ENCODE measurements around the gene CNTN6.

GRCh38 chr3:297459-297985 lies 101.0 kb downstream of the CHL1 start:
- RAMPAGE, long total RNA, result no peak
- RRBS, result no CpG with 5 or more reads among the region's 3 CpGs

GRCh38 chr3:1092355-1093331 lies at the start of gene CNTN6:
CNTN6 (plus strand) TSS chr3:1093024.
- RAMPAGE, long total RNA, result no peak
- RRBS, result no CpG with 5 or more reads among the region's 8 CpGs

DNA sequence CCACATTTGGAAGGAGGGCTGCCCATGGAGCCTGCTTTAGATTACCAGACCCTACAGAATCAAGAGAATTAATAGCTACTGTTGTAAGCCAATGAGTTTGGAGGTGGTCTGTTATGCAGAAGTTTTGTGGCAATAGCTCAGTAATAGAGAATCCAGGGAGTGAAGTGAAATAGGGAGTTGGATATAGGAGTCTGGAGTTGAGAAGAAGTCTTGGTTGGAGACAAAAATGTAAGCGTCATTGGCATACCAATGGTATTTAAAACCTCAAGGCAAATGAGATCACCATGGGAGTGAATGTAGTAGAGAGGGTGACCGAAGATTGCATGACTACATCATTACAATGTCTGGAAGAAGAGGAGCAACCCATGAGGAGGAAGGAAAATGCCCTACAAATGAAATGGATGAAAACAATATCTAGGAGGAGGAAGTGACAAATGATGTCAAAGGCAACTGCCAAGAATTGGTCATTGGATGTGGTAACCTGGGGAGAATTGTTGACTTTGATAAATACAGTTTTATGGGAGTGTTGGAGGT lies 54.4 kb downstream of the CNTN4 start:
- RAMPAGE, long total RNA, result no peak
- RRBS, result no CpG with 5 or more reads among the region's 2 CpGs

GRCh38 chr3:2861190-2861482 lies 249.0 kb downstream of the IL5RA start:
- RAMPAGE, long total RNA, result no peak
- RRBS, result no CpG with 5 or more reads among the region's 1 CpG

- RAMPAGE, long total RNA, result no peak
- RRBS, result no CpG with 5 or more reads among the region's 7 CpGs
Observed at GRCh38 chr3:3128852-3129408, 2.2 kb downstream of the TRNT1 start.

- RAMPAGE, long total RNA, result no peak
- RRBS, result no CpG with 5 or more reads among the region's 9 CpGs
Observed at GRCh38 chr3:3157498-3158060, 21.9 kb downstream of the CRBN start.

DNA sequence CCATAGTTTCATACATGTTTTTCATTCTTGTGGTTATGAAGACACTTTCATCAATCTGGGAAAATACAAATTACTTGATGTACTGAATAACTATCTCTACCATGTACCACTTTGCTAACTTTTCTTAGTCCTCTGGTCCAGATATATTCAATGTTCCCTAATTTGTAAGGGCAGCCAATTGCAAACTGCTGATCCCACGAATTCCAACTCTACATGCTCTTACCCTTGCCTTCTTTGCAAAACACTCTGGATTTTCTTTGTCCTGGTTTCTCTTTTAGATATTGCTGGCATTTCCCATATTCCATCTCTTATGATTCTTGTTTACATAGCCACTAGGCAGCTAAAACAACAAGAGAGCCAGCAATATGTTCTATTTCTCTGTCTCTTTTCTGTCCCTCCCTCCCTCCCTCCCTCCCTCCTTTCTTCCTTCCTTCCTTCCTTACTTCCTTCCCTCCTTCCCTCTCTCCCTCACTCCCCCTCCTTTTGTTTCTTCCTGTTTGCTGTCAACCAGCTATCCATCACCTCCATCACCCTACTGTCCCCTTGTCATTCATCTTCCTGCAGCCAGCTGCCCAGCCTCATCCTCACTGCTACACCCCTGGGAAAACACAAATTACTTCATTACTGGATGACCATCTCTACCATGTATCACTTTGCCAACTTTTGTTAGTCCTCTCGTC lies 33.8 kb downstream of the SETMAR start:
- RAMPAGE, long total RNA, result no peak
- RRBS, result no CpG with 5 or more reads among the region's 2 CpGs

DNA sequence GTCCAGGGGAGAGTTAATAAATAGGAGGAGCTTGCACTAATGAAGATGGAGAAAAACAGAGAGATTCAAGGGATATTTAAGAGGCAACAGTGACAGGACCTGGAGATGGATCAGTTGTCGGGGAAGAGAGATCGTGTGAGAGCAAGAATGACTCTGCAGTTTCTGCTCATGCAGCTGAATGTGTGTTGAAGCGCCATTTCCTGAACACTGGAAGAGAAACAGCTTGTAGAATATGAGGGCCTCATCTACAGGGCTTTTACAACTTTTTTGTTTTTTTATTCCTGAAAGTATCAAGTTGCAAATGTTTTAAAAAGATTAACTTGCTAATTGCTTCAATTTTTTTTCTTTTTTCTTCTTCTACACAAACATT lies 37.4 kb downstream of the SETMAR start:
- RAMPAGE, long total RNA, result no peak
- RRBS, result no CpG with 5 or more reads among the region's 3 CpGs

DNA sequence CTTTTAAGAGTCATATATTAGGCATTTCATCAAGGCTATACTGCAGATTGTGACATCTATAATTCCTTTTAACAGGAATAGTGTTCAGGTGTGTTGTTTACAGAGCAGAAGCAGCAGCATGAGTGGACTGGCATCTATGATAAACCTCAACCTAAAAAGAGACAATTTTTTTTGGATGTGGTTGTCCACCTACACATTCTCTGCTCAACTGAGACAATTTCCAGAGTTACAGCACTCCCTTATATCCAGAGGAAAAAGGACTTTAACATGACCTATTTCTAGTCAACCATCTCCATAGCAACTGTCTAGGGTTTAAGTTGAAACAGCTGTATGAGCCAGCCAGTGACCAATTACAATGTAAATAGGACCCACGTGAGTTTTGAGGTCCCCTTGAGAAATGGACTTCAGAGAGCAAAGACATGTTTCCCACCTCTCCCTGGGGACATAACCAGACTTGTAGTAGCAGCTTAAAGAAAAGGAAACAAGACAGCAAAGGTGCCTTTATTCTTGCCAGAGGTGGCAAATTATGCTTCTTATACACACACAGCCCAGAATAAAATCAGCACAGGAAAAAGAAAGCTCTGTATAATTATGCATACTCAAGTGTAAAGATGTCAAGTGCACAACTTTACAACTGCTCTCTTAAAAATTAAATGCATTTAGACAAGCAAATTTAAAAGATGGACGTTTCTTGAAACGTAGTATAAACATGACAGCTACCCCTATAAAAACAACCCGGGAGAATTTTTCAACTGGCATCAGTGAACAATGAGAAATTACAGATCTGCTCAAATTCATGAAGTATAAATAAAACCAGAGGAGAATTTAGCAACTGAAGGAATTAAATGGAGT lies 40.3 kb downstream of the SUMF1 start:
- RAMPAGE, long total RNA, result no peak
- RRBS, result no CpG with 5 or more reads among the region's 4 CpGs

GRCh38 chr3:4581391-4581901 lies 88.3 kb downstream of the ITPR1 start:
- RAMPAGE, long total RNA, result no peak
- RRBS, result no CpG with 5 or more reads among the region's 3 CpGs

GRCh38 chr3:4720017-4721193 lies 227.3 kb downstream of the ITPR1 start:
- RAMPAGE, long total RNA, result no peak
- RRBS, result no CpG with 5 or more reads among the region's 16 CpGs

DNA sequence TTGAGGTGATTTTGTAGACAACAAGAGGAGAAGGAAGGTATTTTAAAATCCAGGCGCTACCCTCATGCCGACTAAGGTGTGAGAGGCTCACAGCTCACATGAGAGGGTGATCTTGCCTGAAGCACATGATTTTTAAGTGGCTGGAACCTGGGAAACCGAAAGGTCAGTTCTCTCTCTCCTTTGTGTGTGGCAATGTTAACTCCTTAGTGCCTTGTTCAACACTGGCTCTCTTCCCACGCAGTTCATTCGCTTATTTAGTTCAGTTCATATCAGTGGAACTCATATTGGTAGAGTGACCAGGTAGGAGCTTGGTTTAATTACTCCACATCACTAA lies 236.2 kb downstream of the ITPR1 start:
- RAMPAGE, long total RNA, result no peak
- RRBS, result no CpG with 5 or more reads among the region's 5 CpGs

DNA sequence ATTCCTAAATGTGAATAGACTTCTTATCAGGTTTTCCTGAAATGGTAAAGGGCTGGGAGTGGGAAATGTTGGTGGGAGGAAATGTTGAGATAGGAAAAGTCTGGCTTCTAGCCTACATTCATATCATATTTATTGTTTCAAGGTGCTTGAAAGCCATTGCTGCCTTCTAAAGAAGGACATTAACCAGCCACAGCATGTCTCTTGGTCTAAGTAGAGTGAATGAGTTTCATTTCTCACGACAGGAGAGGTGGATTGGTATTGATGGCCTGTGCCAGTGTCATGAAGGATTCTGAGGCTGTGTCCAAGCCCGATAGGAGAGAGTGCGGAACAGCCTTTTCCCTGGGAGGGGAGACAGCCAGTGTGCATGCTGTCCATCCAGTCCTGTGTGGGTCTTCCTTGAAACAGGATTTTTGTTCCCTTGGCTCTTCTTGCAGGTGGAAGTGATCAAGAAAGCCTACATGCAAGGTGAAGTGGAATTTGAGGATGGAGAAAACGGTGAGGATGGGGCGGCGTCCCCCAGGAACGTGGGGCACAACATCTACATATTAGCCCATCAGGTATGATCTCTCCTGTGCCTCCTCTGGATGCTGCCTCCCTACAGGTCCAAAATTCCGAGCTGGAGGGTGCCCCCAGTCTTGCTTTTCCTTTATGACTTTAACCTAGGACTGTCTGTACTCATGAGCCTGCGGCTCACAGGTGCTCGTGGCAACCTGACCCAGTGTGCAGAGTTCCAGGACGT lies 196.9 kb upstream of the BHLHE40 start:
- RAMPAGE, long total RNA, result no peak
- RRBS, result no CpG with 5 or more reads among the region's 11 CpGs

DNA sequence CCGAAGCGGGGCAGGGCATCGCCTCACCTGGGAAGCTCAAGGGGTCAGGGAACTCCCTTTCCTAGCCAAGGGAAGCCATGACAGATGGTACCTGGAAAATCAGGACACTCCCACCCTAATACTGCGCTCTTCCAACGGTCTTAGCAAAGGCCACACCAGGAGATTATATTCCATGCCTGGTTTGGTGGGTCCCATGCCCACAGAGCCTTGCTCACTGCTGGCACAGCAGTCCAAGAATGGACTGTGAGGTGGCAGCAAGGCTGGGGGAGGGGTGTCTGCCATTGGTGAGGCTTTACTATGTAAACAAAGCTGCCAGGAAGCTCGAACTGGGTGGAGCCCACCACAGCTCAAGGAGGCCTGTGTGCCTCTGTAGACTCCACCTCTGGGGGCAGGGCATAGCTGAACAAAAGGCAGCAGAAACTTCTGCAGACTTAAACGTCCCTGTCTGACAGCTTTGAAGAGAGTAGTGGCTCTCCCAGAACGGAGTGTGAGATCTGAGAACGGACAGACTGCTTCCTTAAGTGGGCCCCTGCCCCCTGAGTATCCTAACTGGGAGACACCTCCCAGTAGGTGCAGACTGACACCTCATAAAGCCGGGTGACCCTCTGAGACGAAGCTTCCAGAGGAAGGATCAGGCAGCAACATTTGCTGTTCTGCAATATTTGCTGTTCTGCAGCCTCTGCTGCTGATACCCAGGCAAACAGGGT lies 13.2 kb upstream of the BHLHE40 start:
- RAMPAGE, long total RNA, result no peak
- RRBS, result no CpG with 5 or more reads among the region's 11 CpGs

DNA sequence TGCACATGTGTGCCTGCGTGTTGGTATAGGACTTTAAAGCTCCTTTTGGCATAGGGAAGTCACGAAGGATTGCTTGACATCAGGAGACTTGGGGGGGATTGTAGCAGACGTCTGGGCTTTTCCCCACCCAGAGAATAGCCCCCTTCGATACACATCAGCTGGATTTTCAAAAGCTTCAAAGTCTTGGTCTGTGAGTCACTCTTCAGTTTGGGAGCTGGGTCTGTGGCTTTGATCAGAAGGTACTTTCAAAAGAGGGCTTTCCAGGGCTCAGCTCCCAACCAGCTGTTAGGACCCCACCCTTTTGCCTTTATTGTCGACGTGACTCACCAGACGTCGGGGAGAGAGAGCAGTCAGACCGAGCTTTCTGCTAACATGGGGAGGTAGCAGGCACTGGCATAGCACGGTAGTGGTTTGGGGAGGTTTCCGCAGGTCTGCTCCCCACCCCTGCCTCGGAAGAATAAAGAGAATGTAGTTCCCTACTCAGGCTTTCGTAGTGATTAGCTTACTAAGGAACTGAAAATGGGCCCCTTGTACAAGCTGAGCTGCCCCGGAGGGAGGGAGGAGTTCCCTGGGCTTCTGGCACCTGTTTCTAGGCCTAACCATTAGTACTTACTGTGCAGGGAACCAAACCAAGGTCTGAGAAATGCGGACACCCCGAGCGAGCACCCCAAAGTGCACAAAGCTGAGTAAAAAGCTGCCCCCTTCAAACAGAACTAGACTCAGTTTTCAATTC lies 4.8 kb downstream of the BHLHE40 start:
- RAMPAGE, long total RNA, result no peak
- RRBS, result no CpG with 5 or more reads among the region's 17 CpGs

DNA sequence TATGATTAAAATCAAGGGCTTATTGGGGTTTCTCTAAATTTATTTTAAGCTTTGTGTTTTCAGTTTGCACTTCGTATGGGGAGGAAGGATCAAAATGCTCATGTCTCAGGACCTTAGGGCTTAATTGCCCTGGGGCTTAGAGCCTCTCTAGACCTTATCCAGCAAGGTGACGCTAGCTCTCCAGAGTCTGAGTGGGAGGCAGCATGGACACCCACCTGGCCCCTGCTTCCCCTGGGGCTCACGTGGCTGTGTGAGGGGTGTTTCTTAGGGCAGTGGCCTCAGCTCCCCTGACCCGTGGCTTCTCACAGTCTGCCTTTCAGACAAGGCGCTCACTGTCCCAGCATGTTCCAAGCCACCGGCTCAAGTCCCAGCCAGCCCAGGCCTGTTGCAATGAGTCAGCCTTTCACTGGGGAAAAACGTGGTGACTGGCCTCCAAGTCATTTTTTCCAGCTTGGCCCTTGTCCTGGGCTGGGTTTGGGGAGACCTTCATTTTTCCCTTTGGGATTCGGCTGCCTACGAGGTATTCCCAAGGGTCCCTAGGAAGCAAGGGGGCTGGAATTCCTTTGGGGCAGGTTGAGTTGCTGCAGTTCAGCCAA lies 15.6 kb downstream of the BHLHE40 start:
- RAMPAGE, long total RNA, result no peak
- RRBS, result no CpG with 5 or more reads among the region's 9 CpGs

DNA sequence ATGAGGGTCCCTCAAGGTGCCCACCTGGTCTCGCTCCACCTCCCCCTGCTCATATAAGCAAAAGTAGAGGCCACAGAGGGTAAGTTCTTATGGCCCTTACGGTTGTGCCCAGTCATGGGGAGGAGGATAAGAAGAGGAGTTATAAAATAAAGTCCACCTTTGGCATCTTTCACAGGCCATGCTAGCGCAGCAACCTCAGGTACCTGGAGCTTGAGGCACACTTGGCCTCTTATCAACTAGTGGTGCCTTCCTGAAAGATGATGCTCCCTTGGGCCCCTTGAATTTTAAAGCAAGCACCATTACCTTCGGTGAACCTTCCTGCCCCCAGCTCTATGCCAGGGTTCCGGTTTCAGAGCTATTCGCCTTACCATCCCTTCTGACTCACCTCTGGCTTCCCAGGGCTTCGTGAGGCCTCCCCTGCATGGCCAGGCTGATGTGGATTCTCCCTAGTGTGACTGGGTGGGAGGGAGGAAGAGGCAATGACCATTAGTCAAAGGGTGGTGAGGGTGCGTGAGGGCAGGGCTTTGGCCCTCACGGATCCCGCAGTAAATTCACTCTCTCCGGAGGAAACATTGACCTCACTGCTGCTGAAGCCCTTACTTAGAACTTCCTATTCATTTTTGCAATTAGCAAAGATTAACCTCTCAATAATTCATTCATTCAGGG lies 16.2 kb downstream of the BHLHE40 start:
- RAMPAGE, long total RNA, result no peak
- RRBS, result no CpG with 5 or more reads among the region's 11 CpGs

GRCh38 chr3:5179081-5179745 lies 8.3 kb upstream of the EDEM1 start:
- RAMPAGE, long total RNA, result no peak
- RRBS, result no CpG with 5 or more reads among the region's 3 CpGs

DNA sequence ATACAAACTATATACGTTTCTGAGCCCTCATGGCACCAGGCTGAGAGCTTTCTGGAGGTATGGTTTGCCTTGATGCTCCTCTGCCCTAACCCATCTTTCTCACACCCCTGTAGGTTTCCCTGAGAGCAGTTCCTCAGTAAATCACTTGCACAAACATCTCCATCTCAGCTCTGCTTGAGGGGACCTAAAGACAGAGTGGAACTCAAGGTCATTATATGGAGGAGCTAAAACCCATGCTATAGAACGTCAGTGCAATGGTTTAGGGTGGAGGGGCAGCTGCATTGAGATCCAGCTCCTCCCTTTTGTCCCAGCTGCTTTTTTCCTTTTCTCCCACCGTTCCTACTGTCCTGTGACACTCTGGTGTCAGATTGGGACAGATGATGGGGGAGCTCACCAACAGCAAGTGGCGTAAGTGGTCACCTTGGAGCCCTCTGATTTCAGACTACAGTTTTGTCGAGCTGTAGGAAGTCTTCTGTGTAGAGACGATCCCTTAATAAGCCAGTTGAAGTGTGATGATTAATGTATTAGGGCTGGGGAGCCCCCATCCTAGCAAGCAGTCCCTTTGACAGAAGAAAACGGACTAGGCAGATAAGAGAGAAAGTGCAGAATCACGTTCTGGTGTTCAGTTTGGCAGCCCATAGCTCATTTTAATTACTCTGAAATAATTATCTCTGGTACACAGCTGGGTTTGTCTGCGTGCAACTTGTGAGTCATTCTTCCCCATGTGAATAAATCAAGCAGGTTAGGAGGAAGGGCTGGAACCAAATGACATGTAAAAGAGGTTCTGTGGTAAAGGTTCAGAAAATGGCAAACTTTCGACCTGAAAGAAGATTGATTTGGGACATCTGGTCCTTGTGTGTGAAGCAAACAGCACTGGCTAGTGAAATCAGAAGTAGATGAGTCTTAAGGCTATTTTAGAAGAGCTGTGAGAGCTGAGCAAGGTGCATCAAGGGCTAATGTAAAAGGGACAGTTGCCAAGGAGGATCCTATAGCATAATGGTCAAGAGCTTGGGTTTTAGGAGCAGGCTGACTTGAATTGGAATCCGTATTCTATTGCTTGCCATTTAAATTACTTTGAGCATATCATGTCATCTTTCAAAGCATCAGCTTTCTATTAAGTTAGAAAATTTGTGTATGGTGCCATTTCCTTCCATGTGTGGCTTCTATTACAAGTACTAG lies 241.3 kb downstream of the EDEM1 start:
- RAMPAGE, long total RNA, result no peak
- RRBS, result no CpG with 5 or more reads among the region's 11 CpGs

DNA sequence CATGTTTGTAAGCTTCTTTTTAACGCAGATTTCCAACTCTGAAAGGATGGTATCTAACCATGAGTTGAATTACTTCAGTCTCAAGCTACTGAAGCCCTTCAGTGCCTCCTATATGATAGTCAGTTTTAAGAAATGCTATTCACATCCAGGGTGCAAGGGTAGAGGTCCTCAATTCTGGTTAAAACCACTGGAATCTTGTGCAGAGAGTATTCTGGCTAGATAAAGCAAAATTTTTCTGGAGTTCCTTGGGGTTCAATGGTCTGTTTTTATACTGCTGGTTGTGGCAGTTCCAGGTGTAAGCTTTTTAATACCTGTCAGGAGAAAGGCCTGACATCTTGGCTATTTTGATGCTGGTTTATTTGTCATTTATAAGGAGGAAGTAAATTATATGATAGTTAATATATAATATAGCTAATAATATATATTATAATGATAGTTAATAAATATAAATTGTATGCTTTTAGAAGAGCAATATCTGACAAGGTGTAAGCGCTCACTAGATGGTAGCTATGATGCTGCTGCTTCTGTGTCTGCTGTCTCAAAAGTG lies 801.1 kb downstream of the EDEM1 start:
- RAMPAGE, long total RNA, result no peak
- RRBS, result no CpG with 5 or more reads among the region's 2 CpGs

Measured in cardiac muscle cell (in vitro differentiated cells and primary cell).